Camera-type eye (tissue), 1 donor: Measurements from ENCODE around the gene NPTX2.

GRCh38 chr7:94956945-94957475, 49.6 kb downstream of the PPP1R9A start:
- RAMPAGE, long total RNA, result no peak

GRCh38 chr7:95317397-95318354, 6.7 kb downstream of the PON1 start:
- RAMPAGE, long total RNA, result no peak

- RAMPAGE, long total RNA, result no peak
Measured at GRCh38 chr7:95470435-95471001, 15.2 kb upstream of the ASB4 start.

GRCh38 chr7:95546391-95547200, 49.7 kb downstream of the PDK4 start:
- RAMPAGE, long total RNA, result no peak

DNA sequence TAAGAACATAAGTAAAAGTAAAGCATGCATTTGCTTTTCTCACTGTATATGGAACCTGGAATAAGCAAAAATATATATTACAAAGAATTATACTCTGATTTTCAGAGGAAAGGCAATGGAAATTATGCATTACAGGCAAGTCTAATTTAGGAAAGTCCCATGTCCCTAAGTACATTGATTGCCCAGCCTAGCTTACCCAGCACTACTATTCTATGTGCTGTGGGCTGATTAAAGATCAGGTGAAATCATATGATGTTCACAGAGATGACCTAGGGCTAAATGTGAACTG, 2.6 kb upstream of the PDK4 start:
- RAMPAGE, long total RNA, result no peak

GRCh38 chr7:96169418-96169727, 152.5 kb downstream of the SLC25A13 start:
- RAMPAGE, long total RNA, result no peak

DNA sequence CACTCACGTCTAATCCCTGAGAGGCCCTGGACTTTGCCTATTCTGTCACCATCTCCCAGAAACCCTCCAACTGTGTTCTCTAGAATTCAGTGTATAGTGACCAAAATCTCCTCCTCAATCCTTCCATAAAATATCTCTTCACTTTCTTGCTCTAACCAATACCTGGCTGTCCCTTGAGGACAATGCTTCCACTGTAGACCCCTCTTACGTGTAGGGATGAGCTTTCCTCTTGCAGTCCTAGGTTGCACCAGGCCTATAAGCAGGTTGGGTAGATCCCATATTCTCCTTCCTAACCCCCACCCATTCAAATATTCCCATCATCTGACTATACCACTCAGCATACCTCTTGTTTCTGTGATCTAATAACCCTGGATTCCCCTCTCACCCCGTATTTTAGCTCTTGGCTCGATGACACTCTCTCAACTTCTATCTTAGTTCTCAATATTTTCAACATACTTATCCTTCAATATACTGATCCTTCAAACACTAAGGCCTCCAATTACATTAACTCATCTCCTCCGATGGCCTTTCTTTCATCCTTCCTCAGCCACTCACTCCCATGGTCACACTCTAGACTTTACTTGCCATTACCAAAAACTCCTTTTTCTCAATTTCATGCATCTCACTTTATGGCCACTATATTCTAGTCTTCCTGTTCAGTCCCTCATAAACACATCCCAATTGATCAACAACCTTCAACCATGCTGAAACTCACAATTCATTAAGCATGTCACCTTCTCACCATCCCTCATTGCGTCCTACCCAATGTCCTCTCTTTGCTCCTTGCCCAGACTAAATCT, 58.4 kb downstream of the SLC25A13 start:
- RAMPAGE, long total RNA, result no peak

DNA sequence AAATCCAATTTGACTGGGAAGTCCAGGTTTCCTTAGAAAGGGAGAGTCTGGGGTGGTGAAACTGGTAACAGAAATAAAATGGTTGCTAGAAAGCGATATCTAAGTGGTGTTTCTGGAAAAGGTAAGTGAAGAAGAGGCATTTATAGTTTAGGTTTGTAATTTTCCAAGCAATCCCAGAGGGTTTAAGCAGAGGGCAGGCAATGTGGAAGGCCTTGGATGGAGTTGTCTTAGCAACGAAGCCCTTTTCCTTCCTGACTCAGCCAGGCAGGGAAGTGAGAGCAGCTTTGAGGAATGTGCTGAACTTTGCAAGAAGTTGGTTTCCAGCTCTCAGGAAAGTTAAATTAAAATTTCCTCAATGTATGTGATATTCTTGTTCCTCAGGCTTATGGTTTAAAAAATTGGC, 66.7 kb upstream of the SLC25A13 start:
- RAMPAGE, long total RNA, result no peak

GRCh38 chr7:97011541-97012117, 6.3 kb downstream of the DLX6 start:
- RAMPAGE, long total RNA, result no peak

GRCh38 chr7:97450742-97451133, 281.1 kb upstream of the TAC1 start:
- RAMPAGE, long total RNA, result no peak

DNA sequence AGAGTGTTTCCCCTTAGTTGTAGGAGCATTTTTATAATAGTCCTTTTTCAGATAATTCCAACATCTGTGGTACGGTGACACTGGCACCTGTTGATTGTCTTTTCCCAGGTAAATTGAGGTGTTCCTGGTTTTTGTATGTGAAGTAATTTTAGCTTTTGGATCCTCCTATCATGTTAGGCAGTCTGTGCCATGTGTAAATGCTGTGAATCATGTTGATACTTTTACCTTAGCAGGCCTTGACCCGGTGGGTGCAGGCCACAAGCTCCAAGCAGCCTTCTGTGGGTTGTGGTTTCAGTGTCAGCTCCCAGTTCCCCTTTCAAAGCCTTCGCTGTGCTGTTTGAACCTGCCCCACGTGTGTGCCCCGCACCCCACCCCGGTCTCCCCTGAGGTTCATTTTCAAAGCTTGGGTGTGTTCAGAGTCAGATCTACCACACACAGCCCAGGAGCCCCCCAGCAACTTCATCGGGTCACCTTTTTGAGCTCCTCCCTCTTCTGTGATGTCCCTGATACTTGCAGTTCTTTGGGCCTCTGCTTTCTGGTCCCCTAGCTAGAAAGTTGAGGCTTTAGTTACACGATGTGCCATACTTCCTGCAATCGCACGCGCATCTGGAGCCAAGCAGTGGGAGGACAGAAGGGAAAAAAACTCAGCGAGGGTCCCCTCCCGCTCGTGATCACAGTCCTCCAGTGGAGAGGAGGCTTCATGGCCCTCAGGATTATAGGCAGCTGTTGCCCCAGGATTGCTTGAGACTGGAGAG, 8.7 kb upstream of the BHLHA15 start:
- RAMPAGE, long total RNA, result no peak

GRCh38 chr7:98283139-98283668, 1.7 kb downstream of the BRI3 start:
- RAMPAGE, long total RNA, result no peak

GRCh38 chr7:98285153-98285598, 3.7 kb downstream of the BRI3 start:
- RAMPAGE, long total RNA, result no peak

GRCh38 chr7:98289110-98289854, 7.8 kb downstream of the BRI3 start:
- RAMPAGE, long total RNA, result no peak

DNA sequence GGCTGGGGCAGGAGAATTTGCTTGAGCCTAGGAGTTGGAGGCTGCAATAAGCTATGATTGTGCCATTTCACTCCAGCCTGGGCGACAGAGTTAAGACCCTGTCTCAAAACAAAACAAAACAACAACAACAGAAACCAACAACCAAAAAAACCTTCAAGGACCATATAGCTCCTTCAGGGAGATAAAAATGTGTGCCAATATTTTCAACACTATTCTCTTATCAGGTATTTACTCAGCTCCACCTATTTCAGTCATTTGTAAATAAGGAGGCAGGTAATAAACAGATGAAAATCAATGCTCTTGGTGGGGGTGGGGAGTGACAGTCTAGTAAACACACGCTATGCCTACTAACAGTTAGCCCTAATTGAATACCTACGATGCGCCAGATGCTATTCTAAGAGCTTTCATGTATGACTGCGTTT, 13.1 kb downstream of the BAIAP2L1 start:
- RAMPAGE, long total RNA, result no peak

GRCh38 chr7:98616829-98617762, at the start of gene NPTX2:
Gene NPTX2 (plus strand): TSS chr7:98617285.
- RAMPAGE, long total RNA, result no peak

- RAMPAGE, long total RNA, result no peak
Measured at GRCh38 chr7:98816116-98816775, 53.6 kb downstream of the TMEM130 start.

GRCh38 chr7:98910024-98910836, 31.9 kb downstream of the TRRAP start:
- RAMPAGE, long total RNA, result no peak

GRCh38 chr7:98917986-98918498, 39.7 kb downstream of the TRRAP start:
- RAMPAGE, long total RNA, result no peak

DNA sequence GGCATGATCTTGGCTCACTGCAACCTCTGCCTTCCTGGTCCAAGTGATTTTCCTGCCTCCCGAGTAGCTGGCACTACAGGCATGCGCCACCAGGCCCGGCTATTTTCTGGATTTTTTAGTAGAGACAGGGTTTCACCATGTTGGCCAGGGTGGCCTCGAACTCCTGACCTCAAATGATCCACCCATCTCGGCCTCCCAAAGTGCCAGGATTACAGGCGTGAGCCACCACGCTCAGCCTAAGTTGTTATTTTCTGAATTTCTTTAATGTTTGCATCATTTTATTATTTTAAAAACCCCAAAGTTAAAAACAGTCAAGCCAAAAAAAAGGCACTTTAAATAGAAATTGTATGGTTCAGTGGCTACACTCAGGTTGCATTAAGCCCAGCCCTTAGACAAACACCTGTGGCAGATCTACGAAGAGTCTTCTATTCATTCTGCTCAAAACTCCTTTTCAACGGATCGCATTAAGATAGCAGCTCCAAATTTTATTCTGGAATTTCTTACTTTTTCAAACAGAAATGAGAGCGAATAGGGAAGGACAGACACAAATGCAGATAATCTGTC, 101.5 kb downstream of the SMURF1 start:
- RAMPAGE, long total RNA, result no peak